ENCODE data around the gene KAT5.

- PRO-cap: no peak
Measured at GRCh38 chr11:65308455-65308912, 6.2 kb upstream of the CDC42EP2 start.

DNA sequence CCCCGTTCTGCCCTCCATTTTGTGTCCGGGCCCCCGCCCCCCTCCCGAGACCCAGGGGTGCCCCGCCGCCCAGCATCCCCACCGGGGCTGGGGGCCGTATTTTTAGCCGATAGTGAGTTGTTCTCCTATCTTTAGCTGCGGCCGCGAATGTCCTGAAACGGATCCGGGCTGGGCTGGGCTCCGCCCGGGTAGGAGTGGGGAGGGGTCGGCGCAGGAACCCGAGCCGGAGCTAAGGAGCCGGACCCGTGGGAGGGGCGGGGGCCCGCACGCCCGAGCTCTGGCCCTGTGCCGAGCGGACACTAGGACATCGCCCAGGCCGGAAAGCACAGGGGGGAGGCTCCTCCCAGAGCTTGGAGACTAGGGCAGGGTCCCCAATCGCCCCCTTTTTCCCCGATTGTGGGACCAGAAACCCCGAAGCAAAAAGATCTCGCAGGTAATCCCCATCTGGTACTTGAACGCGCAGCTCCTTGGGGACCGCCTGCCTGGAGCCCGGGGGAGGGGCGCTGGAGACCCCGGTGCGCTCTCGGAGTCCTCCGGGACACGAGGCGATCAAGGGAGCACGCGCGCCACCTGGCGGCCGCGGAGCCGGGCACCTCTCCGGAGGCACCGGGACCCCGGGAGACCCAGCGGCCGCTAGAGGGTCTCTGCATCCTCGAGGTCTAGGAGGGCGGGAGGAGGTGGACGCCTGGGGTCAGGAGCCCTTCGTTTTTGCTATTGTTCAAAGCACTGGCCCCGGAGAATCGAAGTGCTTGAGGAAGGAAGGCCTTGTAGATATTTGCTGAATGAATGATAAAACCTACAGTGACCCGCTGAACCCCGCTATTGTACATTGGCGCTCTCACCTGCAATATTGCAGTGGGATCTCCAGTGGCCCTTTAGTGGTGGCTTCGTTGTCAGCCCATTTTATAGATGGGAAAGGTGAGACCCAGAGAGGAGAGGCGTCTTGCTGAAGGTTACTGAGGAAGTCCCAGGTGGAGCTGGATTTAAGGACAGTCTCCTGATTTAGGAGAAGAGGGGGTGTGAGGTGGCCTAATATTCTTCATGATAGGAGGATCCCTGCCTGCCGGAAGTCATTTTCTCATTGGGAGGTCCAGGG, 861 bp downstream of the CDC42EP2 start:
- PRO-cap: no peak

DNA sequence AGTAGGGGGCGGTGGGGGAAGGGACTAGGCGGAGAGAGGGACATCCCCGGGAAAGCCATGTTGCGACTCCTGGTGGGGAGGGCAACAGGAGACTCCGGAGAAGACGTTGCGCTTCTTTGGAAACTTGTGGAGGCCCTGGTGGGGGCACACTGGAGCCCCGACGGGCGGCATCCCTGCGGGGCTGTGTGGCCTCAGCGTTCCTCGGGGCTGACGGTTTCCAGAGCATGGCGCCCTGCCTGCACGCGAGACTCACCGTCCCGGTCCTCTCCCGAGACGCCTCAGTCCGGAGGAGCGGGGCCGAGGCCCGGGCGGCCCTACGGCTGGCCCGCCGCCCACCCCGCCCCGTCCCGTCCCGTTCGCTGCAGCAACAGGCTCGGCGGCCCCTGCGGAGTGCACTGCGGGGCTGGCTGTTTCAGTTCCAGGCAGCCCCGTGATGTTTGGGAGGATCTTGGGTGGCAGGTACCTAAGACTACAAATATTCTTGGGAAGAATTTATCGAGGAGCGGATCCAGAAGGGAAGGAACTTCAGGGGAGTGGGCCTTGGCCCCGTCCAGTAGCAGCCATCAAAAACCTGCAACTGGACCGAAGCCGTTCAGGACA, 421 bp downstream of the DPF2 start:
- PRO-cap: no peak

- PRO-cap: no peak
Measured at GRCh38 chr11:65353608-65354306, 794 bp upstream of the TIGD3 start.

GRCh38 chr11:65386898-65387185, 405 bp downstream of the FRMD8 start:
- PRO-cap: no peak

GRCh38 chr11:65392436-65393220, 6.2 kb downstream of the FRMD8 start:
- PRO-cap: no peak

- PRO-cap: no peak
Measured at GRCh38 chr11:65436916-65437244, 50.4 kb downstream of the FRMD8 start.

- PRO-cap: no peak
Measured at GRCh38 chr11:65439103-65440127, 53.0 kb downstream of the FRMD8 start.

GRCh38 chr11:65574917-65575972, 608 bp upstream of the EHBP1L1 start:
- PRO-cap: bidirectional peak, plus-strand start at chr11:65576110, minus-strand start at chr11:65575888

- PRO-cap: no peak
Measured at GRCh38 chr11:65594838-65595474, 644 bp downstream of the KCNK7 start.

DNA sequence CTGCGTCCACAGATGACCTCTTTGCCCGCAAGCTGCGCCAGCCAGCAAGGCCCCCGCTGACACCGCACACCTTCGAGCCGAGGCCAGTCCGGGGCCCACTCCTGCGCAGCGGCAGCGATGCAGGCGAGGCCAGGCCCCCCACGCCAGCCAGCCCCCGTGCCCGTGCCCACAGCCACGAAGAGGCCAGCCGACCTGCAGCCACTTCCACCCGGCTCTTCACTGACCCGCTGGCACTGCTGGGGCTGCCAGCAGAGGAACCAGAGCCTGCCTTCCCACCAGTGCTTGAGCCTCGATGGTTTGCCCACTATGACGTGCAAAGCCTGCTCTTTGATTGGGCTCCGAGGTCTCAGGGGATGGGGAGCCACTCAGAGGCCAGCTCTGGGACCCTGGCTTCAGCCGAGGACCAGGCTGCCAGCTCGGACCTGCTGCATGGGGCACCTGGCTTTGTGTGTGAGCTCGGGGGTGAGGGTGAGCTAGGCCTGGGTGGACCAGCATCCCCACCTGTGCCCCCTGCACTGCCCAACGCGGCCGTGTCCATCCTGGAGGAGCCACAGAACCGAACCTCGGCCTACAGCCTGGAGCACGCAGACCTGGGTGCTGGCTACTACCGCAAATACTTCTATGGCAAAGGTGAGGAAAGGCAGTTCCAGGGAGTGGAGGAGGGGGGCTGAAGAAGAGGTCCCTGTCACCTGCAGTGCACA, 3.2 kb downstream of the SIPA1 start:
- PRO-cap: no peak

- PRO-cap: no peak
Measured at GRCh38 chr11:65646241-65646471, 8.3 kb downstream of the SIPA1 start.

DNA sequence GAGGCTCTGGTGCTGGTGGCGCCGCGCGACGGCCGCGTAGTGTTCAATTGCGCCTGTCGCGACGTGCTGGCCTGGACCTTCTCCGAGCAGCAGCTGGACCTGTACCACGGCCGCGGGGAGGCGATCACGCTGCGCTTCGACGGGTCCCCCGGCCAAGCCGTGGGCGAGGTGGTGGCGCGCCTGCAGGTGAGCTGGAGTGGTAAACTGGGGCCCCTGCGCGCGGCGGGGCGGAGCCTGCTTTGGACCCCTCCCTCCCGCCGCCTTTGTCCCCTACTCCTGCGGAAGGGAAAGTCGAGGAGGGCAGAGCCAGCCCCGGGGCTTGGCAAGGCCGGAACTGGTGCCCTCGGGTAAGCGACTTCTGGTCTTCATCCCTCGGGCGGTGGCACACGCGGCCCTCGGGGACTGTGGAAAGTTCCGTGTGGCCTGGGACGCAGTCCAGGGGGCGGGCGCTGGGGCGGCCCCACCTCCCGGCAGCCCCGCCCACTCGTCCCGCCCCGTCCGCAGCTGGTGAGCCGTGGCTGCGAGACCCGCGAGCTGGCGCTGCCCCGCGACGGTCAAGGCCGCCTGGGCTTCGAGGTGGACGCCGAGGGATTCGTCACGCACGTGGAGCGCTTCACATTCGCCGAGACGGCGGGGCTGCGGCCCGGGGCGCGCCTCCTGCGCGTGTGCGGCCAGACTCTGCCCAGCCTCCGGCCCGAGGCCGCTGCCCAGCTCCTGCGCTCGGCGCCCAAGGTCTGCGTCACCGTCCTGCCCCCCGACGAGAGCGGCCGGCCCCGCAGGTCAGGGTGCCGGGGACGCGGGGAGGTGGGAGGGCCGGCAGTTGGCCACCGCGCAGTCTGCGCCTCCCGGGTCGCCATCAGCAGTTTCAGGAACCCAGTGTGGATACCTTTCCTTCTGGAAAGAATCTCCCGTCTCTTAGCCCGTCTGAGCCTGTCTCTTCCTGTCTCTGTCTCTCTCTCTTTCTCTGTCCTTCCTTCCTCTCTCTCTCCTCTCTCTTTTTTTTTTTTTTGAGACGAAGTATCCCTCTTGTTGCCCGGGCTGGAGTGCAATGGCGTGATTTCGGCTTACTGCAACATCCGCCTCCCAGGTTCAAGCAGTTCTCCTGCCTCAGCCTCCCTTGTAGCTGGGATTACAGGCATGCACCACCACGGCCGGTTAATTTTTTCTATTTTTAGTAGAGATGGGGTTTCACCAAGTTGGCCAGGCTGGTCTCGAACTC, 9.4 kb downstream of the SIPA1 start:
- PRO-cap: no peak

DNA sequence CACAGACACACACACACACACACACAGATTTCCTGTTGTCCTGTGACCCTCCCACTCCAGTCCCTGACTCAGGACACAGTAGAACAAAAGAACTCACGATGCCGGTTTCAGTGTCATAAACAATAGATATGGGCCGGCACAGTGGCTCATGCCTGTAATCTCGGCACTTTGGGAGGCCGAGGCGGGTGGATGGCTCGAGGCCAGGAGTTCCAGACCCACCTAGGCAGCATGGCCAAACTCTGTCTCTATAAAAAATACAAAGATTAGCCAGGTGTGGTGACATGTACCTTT, 13.8 kb upstream of the KAT5 start:
- PRO-cap: no peak

GRCh38 chr11:65711973-65713176, at the start of gene KAT5:
TSS of gene KAT5 (plus strand) at chr11:65712252.
- PRO-cap: bidirectional peak, plus-strand start at chr11:65712034, minus-strand start at chr11:65711917; bidirectional peak, plus-strand start at chr11:65712252, minus-strand start at chr11:65712223; bidirectional peak, plus-strand start at chr11:65712627, minus-strand start at chr11:65712451

DNA sequence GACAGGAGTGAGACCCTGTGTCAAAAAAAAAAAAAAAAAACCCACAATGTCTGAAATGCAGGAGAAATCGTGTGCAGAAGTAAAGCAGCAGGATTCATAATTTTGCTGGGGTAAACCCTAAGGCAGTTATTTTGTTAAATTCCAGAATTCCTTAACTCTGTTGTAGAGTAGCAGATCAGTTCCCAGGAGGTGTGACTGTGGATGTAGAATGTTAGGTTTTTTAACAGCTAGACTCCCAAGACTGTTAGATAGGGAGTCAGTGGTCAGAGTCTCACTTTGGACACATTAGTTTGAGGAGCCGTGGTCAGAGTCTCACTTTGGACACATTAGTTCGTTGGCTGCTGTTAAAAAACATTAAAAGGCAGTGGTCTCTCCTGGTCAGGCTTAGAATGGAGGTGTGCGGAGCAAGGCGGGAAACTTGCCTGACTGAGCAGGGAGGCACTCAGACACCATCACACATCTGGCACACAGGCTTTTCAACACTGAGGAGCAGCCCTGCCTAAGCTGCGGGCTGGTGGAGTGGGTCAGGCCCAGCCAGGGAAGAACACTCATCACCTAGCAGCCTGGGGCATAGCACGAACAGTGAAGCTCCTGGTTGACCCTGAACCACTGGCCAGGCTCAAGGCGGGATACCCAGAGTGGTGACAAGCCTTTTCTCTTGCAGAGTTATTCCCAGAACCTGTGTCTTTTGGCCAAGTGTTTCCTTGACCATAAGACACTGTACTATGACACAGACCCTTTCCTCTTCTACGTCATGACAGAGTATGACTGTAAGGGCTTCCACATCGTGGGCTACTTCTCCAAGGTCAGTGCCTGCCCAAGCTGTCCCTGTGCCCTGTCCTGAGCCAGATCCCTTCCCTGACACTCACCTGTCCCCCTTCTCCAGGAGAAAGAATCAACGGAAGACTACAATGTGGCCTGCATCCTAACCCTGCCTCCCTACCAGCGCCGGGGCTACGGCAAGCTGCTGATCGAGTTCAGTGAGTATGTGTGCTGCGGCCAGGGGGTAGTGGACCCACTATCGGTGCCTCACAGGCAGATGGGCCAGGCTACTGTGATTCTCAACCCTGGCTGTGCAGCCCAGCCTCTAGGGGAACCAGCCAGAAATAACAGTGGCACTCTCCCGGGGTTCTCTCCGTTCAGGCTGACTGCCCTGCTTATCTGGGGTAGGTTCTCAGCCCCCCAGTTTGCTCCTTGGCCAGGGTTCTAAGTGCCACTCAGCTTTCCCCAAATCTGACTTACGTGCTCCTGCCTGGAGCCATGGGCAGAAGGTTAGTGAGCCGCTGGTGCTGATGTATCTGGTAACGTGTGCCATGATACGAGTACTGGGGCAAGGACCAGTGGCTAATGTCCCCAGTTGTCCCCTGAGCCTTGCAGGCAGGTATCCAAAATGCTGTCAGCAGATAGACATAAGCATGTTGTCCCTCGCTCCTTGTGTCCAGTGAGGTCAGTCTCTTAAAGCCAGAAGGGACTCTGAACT, 4.1 kb downstream of the RNASEH2C start:
- PRO-cap: no peak

GRCh38 chr11:65719347-65720397, 926 bp downstream of the RNASEH2C start:
- PRO-cap: no peak

DNA sequence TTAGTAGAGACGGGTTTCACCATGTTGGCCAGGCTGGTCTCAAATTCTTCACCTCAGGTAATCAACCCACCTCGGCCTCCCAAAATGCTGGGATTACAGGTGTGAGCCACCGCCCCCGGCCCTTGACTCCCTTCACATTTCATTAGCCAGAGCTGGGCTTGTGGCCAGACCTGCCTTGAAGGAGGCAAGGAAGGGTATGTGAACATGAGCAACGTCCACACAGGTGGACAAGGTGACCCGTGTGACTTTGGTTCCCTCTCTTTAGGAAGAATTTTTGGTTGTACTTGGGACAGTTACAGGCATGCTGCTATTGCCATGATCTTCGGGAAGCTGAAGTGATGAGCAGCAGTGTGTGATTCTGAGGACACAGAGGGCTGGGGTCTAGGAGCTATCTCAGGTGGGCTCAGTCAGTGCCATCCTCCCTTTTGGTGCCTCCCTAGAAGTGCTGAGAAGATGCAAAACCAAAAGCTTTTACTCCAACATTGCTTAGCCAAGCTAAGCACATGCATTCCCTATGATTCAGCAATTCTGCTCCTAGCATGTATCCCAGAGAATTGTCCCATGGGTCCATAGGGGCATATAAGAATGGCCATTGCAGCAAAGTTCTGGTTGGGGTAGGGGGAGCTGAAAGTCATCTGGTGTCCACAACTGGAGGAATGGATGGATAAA, 6.1 kb downstream of the AP5B1 start:
- PRO-cap: no peak

DNA sequence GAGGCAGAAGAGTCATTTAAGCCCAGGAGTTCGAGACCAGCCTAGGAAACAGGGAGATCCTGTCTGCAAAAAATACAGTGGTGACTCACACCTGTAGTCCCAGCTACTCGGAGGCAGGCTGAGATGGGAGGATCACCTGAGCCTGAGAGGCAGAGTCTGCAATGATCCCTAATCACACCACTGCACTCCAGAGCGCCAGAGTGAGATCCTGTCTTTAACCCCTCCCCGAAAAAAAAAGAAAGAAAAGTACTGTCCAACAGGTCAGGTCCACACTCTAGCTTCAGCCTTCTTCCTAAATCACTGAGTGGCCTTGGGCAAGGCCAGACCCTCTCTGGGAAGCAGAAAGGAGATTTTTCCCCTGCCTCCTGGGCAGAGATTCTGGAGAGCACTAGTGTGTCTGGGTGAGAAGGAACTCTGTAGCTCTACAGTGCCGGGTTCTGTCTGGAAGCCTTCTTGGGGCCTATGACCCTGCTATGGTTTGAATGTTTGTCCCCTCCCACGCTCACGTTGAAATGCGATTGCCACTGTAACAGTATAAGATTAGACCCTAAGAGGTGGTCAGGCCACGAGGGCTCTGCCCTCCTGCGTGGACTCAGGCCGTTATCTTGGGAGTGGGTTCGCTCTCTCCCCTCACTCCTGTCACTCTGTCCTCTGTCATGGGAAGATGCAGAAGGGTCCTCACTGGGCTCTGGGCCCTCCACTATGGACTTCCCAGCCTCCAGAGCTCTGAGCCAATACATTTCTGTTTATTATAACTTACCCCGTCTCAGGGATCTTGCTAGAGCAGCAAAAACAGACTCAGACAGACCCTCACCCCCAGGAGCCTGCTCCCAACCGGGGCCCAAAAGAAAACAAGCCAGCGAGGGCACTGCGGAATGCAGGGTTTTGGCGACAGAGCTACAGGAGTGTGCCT, 3.6 kb downstream of the AP5B1 start:
- PRO-cap: no peak

DNA sequence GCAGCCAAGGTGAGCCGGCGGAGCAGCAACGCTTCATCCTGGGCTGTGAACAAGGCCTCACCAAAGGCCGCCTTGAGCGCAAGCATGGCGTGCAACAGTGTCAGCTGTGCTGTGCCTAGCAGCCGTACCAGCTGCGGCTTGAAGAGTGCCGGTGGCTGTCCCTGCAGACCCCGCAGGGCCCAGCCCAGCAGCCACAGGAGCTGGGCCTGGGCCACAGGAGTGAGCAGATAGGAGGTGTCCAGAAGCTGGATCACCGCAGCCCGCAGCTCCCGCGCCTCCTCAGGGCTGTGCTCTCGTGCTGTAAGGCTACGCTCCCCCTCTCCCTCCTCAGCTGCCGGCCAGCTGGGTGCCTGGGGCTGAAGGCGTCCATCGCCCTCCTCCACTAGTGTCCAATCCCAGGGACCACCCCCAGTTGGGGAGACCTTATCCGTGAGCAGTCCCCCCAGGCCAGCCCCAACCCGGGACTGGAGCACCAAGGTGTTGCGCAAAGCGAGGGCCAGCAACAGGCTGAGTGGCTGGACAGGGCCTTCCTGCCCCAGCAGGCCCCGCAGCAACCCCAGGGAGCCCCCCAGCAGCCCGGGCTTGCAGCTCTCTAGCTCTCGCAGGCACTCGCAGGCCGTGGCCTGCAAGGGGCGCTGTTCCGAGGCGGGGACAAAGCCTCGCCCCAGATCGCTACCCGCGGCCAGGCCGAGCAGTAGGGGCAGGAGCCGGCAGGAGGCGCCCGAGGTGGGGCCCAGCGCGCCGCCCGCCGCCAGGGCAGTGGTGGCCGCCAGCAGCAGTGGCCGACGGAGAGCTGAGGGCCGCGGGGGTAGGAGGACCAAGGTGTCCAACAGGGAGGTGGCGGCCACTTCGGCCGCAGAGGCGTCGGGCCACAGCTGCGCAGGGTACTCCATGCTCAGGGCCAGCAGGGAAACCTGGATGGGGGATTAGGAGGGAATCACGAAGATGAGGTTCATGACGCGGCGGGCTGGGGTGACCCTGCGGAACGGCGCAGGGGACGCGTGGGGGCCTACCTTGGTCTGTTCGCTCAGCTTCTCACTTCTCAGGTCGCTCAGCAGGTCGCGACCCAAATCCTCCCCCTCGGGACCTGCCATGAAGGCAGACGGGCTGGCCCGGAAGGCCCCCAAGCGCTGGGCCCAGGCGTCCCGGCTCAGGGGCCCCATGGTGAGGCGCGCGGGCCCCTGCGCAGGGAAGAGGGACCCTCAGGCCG, 942 bp downstream of the AP5B1 start:
- PRO-cap: unidirectional peak, plus-strand start at position 759 of the sequence; unidirectional peak, plus-strand start at position 955 of the sequence